Colon Carcinoma Metastatic in the Lung (tissue), 2 donors: ENCODE data around the genes ENPP4 and RHAG.

GRCh38 chr6:46129695-46130546, at the start of gene ENPP4:
ENPP4 (plus strand) TSS chr6:46129989.
- PRO-cap, 2 experiments, result peak in 2 of 2 experiments; most common plus-strand start chr6:46129964 (in 1); most common minus-strand start chr6:46129825 (in 2)

DNA sequence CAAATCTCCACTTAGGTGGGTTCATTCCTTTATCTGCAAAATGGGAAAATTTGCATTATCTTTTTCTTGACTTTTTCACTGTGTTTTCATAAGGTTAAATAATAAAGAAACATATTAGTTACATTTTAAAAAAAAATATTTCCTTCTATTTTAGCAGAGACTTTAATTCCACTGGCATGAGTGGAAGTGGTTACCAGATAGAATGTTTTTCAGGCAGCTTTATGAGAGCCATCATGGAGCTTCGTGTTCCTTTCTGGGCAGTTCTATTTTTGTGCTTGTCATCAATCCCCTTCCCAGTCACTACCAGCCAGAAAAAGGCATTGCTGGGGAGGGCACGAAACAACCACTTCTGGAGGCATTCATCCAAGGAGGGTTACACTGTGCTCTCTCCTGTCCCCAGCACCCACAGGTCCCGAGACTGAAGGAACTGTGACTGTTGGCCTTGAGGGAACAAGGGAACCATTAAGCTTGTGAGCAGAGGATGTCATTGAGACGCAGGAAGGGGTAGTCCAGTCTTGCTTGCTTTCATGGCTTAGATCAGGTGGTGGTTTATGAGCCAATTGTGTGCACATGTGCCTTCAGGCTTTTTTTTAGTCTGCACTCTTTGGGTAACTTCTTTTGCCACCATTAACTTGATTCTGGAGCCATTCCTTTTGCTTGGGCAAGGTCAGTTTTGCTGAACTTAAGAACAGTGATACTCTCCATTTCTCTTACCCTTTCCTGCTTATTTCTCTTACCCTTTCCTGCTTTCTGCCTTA, 20.1 kb upstream of the ENPP5 start:
- PRO-cap, 2 experiments, result no peak in any of the 2 experiments

DNA sequence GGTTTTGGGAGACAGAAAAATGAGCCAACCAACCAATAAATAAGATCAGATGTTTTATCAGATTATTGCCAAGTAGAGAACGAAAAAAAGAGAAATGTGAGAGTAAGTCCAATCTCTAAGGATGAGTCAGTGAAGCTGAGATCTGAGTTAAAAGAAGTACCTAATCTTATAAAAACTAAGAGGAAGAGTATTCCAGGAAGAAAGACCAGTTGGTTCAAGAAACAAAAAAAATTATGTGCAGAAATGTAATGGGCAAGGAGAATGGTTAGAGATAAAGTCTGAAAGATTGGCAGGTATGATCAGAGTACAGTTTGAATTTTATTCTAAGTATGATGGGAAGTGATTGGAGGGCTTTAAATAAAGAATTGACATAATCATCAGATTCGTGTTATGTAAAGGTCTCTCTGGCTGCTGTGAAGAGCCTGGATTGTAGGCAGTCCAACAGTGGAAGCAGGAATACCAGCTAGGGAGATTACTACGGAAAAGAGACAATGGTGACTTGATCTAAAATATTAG, 79.6 kb downstream of the RCAN2 start:
- PRO-cap, 2 experiments, result no peak in any of the 2 experiments

- PRO-cap, 2 experiments, result no peak in any of the 2 experiments
Measured at GRCh38 chr6:46676547-46676791, 11.2 kb upstream of the TDRD6 start.

DNA sequence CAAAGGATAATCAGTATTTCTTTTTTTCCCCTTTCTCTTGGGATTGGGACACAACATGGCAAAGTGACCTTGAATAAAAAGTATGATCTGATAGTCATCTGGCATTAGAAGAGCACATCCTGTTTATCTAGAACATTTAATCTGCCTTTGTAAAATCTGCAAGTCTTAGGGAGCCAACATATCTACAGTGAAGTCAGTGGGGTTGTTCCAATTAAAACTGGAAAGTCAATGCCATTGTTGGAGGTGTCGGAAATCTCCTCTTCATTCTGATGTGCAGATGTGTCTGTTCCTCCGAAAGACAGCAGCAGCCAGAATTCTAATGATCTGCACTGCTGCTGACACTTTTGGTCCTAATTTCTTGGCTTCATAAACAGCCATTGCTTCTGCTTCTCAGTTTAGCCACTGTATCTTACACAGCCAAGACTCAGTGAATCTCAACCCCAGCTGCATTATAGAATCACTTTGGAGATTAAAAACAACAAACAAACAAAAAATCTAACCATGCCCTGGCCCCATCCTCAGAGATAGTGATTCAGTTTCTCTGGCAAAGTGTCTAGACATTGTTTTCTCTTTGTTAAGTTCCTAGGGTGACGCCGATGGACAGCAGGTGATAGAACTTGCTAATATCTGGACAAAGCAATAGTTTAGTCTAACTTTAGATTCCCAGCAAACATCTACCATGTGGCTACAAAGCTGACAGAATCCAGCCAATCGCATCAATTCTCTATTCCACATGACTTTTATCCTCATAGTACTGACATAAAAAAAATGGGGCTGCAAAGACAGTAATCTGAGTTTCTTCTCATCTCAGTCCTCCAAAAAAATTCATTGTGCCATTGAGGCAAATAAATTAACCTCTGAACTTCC, 3.0 kb downstream of the ADGRF5 start:
- PRO-cap, 2 experiments, result no peak in any of the 2 experiments

DNA sequence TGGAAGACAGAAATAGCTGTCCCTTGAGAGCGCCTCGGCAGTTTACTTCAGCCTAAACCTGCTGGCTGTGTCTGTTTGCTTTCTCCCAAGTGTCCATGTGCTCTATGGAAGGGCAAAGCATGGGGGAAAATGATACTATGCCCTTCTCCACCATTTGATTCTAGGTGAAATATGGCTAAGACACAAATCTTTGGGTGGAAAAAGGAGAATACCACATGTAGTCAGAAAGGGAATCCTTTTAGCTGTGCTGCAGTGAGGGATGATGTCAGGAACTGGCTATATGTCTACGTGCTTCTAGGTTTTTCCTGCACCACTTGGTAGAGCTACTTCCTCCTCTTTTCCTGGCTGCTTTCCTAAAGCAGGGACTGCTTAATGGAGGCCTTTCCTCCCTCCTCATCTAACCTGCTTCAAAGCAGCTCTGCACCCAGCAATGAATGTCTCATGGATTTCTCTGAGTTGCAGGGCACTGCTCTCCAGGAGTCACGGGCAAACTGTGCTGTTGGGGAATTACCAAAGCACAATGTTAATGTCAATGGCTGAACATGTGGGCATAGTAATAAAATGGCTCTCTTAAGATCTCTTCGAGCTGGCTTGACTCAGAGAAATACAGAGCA, 29.7 kb upstream of the ADGRF5 start:
- PRO-cap, 2 experiments, result no peak in any of the 2 experiments

- PRO-cap, 2 experiments, result no peak in any of the 2 experiments
Measured at GRCh38 chr6:46952865-46953142, 31.1 kb upstream of the ADGRF5 start.

DNA sequence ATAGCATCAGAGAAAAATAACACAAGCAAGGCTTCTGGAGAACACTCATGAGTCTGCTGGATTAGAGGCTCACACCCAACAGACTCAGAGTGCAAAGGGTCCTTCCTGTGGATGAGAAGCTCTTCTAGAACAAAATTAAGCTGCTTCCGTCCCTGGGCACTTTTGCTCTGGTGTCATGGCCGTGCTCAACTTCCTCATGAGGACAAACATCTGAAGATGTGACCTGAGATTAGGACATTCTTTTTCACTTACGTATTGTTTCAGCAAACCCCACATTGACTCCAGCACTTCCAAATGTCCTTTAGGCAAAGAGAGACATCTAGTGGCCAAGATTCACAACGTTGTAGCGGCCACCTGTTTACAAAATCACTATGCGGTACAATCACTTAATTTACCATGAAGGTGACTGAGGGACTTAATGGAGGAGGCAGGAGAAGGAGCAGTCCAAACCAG, 5.3 kb upstream of the ADGRF1 start:
- PRO-cap, 2 experiments, result peak in 2 of 2 experiments; most common minus-strand start position 164 of the sequence (in 2)

GRCh38 chr6:47407146-47407696, 70.4 kb upstream of the CD2AP start:
- PRO-cap, 2 experiments, result no peak in any of the 2 experiments

DNA sequence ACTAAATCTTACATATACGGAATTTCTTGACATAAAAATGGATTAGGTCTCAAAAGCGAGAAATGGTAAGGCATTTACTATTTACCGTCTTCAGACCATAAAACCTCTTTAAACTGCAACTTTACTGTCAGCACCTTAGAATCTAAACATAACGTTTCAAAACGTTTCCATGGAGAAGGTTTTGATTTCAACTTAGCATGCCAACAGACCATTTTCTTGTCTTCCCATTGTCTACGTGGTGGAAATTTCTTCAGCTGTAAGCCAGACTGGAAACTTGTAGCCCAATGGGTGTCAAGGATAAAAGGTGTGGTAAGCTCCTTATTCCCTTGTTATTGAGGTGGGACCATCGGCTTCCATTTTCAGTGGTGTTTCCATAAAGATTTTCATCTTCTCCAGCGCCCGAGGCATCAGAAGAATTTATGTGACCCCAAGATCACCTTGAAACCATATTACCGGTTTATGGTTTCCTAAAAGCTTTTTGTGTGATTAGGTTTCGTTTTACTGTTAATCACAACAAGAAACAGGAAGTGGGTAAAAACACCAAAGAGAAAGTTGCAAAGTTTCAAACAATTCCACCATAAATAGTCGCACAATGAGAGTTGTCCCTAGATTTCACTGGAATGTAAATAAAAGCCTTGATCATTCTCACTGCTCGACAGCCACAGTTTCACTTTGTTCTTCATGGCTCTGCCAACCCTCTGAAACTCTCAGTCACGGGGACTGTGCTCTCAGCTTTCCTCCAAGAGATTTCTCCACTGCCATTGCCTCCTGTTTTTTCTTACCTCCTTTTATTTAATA, 63.0 kb upstream of the CD2AP start:
- PRO-cap, 2 experiments, result peak in 1 of 2 experiments; most common plus-strand start position 642 of the sequence (in 1)

DNA sequence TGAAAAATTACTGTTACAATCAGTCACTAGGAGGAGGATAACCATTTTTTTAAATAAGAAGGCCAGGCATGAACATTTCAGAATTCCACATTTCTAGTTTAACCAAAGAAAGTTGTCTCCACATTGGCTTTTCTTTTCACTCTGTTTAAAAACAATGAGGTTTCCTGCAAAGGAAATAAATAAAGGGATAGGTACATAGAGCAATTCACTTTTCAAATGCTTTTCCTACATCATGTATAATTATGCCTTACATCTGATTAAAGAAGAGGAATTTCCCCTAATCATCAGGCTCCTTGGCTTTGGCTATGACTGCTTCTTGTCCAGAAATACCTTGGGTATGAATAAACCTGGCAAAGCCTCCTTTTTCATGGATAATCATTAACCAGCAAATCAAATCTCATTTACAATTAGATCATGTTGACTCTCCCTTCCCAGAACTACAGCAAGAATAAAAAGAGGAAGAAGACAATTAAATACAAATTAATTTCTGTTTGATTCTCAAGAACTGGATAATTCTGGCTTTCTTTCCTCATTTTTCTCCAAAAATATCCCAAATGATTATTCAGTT, 58.0 kb upstream of the CD2AP start:
- PRO-cap, 2 experiments, result no peak in any of the 2 experiments

DNA sequence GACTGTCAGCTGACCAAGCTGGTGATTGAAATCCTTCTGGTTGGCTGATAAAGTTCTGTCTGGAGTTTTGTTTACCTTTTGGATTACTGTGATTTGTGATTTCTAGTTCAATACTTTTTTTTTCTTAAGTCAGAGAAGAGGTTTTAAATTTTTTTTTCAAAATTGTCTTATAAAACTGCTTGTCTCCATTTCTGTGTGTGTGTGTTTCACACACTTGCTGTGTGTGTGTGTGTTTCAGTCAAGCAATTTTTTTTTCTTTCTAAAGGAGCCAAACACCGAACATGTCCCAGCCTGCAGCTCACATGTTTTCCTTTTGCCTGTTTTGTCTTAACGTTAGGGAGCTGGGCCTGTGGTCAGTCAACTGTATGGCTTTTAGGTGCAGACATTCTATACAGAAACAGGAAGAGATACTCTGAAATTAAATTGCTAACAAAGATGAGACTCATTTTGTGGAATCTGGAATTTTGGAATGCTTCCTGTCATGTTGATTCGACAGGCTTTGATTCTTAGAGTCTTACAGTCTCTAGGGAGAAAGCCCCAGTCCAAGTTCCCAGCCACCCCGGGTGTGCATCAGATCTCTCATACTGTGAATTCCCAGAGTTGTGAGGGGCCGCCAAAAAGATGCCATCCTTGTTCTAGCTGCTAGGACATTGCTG, 28.4 kb upstream of the ADGRF4 start:
- PRO-cap, 2 experiments, result no peak in any of the 2 experiments

DNA sequence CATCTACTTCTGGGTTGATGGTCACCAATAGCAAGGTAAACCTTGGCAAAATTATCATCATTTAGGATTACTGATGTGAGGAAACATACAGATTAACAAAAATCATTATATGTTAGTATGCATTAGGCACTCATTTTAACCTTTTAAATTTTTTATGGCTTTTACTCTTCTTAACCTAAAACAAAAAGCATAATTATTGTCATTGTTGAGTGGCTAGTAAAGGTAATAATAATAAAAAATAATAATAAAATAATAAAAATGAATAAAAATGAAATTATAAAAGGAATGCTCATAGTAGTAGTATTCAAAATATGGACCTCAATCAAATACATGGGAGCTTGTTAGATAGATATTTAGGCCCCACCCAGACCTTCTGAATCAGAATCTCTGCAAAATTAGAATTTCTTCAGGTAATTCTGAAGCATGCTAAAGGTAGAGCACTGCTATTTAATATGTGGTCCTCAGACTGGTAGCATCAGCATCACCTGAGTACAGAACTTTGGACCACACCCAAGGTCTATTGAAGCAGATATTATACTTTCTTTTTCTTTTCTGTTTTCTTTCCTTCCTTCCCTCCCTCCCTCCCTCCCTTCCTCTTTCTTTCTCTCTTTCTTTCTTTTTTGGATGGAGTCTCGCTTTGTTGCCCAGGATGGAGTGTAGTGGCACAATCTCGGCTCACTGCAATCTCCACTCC, 19.8 kb downstream of the PTCHD4 start:
- PRO-cap, 2 experiments, result no peak in any of the 2 experiments

DNA sequence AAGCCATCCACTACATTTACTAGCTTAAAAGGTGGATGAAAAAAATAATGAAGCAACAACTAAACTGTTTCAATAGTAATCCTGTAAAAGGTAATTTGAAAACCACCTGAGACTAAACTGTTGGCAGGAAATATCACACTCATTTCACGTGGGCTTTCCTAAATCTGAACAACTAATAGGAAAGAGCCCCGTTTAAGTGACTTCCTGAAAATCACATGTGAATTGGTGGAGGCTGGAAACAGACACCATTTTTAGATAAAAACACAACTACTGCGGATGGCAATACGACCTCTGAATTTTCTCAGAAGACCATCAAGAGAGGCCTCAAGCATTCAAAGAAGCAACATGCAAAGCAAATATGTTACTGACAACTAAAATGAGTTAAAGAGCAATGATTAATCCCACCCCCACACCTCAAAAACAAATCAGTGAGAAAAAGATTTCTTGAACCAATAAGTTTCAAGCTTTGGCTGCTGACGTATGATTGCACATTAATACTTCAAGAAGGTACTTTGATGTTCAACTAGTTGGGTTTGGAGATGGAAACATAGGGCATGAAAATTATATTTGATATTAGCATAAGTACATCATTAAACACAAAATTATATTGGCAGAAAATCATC, 1.1 kb downstream of the MMUT start:
- PRO-cap, 2 experiments, result no peak in any of the 2 experiments

DNA sequence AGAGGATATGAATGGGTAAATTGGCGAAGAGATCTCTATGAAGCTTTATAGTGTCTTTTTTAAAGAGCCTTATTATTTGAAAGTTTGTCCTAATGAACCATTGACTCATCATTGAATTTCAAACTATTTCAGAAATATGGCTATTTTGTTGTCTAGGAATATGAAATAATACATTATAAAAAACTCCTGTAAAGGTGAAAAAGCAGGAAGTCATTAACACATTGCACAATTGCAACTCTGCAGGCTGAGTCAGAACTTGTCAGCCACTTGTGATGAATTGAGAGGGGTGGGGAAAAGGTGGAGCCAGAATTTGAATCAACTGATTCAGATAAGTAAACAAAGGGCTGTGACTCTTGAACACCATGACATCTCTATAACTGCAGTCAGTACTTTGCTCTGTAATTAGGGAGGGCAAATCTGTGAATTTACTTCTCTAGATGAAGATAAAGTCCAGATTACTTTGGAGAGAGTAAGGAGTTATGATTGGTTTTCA, 5.9 kb downstream of the C6orf141 start:
- PRO-cap, 2 experiments, result no peak in any of the 2 experiments

DNA sequence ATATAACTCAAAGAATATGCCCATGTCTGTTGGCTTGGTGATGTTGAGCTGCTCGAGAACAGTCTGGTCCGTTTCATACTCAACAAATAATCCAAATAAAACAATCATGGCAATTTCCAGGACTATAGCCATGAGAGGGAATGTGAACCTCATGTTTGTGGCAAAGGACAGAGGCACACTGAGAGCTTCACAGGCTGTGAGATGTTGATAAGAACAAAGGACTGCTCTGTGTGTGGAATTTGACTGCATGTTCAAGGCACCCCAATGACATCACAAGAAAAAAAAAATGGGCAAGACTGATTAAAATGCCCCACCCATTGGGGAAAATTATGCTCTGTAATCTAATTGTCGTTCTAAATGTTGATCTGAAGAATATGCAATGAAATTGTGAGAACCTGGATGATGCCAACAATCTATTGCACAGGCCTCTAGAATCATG, at the start of gene RHAG:
Gene RHAG (minus strand): TSS at position 180 of the 439 bp plus-strand sequence.
- PRO-cap, 2 experiments, result no peak in any of the 2 experiments

DNA sequence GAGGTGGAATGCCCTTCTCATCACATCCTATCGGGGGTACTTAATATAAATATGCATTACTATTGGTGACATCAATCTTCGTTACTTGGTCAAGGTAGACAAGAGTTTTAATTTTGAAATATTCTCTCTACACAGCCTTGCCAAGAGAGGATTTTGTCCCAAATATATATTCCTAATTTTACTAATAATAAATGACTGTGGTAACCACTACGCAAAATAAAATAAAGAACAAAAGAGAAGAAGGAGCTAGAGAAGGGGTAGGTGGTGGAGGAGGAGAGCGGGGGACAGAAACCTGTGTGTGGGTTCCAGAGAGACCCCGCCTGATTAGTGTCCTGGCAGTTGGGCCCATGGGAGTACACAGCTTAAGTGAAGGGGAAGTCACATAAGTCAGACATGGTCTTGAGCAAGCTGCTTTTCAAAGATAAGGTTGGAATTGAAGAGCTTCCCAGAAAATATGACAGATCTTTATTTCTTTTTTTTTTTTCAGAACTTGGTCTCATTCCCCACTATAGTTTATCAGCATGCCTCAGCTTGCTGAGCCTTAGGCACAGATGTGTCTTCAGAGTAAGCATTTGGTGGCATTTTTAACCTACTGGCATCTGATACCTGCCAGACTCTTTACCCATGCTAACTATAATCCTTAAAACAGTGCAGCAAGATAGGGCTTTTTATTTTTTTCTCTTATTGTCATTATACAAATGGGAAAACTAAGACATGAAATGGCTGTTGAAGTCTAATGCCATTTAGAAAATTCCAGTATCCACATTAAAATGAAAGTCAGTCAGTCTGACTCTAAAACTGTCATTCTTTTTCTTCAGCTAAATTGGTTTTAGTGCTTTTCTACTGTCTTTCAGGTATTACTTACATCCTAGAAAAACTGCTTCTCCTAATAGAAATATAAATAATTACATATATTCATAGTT, 9.7 kb upstream of the RHAG start:
- PRO-cap, 2 experiments, result no peak in any of the 2 experiments

GRCh38 chr6:50093334-50093995, 43.7 kb upstream of the DEFB112 start:
- PRO-cap, 2 experiments, result no peak in any of the 2 experiments

GRCh38 chr6:50820227-50821258, 1.9 kb downstream of the TFAP2B start:
- PRO-cap, 2 experiments, result no peak in any of the 2 experiments

- PRO-cap, 2 experiments, result no peak in any of the 2 experiments
Measured at GRCh38 chr6:50850155-50850990, 31.7 kb downstream of the TFAP2B start.